ENCODE results near the genes HCCS and ASB9.

DNA sequence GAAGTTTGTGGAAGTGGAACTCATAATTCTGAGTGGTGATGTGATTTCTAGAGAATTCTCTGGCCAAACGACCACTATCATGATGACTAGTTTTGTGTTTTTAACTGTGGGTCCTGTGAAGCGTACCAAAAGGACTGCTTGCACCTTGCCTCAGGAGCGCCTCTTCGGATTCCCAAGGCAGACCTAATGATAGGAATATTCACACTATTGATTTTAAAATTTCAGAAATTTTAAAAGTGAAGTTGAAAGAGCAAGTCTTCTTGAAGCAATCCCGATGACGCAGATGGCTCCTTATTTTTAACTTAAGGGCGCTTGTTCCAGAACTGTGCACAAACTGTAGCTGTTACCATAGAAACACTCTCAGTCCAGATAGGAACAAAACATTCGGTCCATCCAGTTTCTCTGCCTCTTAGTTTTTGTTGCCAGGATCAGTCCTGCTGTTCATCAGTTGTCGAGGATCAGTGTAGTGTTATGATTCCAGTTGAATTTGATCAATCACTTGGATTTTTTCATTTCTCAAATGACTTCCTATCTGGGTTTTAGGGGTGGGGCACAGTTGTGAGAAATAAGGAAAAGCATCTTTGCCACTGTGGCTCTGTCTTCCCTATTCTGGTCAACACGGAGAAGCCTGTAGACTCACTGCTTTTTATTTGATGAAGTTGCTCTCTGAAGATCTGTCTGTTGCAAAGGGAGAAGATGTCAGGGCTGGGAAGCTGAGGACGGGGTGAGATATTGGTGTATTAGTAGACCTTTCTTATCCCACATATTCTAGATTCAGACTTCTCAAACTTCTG is 51.5 kb upstream of the CLCN4 start:
- RRBS, result no CpG with 5 or more reads among the region's 11 CpGs

DNA sequence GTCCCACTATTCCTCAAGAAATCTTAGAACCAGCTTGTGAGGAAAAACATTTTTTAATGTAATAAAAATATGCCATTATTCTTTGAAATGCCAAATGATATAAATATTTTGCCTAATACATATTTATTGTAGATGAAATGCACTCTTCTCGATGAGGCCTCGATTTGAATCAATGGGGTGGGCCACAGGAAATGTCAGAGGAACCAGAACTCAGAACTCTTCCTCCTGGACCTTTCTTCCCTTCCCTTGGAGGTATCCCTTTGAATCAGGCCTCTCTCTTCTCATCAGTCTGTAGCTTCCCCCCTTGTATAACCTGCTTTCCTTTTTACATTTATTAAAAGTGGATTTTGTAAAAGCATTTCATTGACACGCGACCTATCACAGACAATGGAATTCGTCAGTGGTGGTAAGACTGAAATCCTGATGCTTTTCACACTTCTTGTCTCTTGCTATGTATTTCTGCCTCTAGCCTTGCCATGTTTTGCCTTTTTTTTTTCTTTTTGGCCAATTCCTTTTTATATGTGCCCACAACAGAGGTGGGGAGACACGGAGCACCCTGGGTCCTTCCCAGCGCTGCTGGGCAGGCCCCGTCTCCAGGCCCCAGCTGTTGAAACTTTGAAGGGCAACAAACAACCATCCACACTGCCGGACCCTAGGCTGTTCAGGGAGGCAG is 14.0 kb upstream of the CLCN4 start:
- RRBS, result no CpG with 5 or more reads among the region's 9 CpGs

GRCh38 chrX:10172918-10173281 is 16.1 kb downstream of the CLCN4 start:
- RRBS, result no CpG with 5 or more reads among the region's 11 CpGs

DNA sequence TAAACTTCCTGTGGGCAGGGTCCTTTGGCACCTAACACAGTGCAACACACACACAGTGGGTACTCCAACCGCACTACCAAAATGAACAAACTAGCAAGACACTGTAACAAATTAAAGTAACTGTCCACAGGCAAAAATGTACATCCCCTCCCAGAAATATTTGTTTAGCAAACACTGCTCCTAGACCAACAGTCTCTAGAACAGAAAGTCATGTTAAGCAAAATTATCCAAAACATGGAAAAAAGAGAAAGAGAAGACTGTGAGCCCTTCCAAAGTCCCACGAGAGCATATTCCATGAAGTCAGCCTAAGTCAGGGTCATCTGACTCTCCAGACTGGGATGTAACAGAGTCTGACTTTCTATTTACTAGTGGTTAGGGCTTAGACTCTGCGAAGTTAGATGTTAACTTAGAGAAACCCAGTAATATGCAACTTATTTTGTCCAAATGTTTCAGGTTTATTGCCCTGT is 102.4 kb downstream of the MID1 start:
- RRBS, result no CpG with 5 or more reads among the region's 3 CpGs

- RRBS, result no CpG with 5 or more reads among the region's 22 CpGs
Observed at GRCh38 chrX:10589559-10590119, 30.7 kb downstream of the MID1 start.

DNA sequence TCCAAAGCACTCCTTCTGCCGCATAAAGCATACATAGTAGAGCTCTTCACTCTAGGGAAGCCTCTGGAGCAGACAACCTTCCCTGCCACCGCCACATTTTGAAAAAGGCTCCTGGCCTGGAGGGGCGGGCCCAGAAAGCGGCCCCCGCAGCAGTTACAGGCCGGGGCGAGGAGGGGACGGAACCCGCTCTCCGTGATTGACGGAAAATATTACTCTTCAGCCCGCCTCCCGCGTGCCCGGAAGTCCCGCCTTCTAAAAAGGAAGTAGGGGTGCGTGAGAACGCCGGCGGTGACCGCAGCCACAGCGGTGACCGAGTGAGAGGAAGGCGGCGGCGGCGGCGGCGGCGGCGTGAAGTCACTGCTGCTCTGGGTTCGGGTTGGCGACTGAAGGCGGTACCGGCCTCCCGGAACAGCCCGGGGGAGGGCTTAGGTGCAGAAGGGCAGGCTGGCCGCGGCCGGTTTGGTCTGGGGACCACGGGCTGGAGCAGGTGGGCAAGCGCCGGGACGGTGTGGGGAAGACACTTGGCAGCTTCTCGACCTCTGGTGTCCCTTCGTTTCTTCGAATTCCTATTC is at the start of gene HCCS:
TSS of gene HCCS (plus strand) at position 301 of the 572 bp plus-strand sequence.
- RRBS, result 17% methylated on average over 17 of the region's 47 CpGs

DNA sequence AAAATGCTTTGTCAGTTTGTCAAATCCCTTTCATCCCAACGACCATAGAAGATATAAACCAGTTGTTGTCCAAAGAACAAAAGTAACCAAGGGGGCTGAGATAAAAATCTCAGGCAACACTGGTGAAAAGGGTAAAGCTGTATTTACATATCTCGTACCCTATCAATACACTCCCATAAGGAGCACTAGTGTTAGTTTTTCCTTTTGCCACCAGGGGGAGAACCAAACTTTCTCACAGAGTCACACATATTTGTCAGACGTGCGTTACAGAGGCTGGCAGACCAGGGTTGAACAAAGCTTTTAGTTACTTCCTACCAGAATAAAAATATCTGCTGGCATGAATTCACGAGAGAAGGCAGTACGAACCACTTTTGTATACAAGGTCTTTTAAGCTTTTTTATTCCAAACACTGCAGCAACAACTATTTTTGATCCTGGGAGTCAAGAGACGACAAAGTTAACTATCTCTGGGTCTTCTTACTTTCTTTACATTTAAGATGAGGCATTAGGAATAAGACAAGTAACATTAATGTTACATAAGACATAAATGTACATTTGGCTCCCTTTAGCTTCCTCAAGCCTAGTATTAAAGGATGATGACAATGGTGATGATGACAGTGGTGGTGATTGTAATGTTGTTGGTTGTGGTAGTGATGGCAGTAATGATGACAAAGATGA is 88.4 kb downstream of the AMELX start:
- RRBS, result no CpG with 5 or more reads among the region's 7 CpGs

GRCh38 chrX:12967794-12968115 is 7.2 kb upstream of the TMSB4X start:
- RRBS, result no CpG with 5 or more reads among the region's 8 CpGs

- RRBS, result no CpG with 5 or more reads among the region's 43 CpGs
Observed at GRCh38 chrX:12975886-12976851, 1.3 kb downstream of the TMSB4X start.

- RRBS, result no CpG with 5 or more reads among the region's 5 CpGs
Observed at GRCh38 chrX:12978954-12979567, 4.2 kb downstream of the TMSB4X start.

DNA sequence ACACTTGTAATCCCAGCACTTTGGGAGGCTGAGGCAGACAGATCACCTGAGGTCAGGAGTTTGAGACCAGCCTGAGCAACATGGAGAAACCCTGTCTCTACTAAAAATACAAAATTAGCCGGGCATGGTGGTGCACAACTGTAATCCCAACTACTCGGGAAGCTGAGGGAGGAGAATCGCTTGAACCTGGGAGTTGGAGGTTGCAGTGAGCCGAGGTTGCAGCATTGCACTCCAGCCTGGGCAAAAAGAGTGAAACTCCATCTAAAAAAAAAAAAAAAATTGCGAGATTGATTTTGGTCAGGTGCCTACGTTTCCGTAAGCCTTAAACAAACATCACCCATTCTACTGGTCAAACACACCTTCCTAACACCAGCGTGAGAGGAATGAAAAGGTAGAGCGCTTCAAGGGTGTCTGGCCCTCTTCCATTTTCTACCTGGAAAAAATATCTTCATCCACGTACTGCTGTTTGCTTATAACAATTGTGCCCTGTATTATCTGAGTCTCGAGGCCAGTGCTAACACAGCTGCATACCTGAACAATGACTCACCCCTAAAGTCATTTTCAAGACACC is 13.7 kb downstream of the TMSB4X start:
- RRBS, result no CpG with 5 or more reads among the region's 11 CpGs

DNA sequence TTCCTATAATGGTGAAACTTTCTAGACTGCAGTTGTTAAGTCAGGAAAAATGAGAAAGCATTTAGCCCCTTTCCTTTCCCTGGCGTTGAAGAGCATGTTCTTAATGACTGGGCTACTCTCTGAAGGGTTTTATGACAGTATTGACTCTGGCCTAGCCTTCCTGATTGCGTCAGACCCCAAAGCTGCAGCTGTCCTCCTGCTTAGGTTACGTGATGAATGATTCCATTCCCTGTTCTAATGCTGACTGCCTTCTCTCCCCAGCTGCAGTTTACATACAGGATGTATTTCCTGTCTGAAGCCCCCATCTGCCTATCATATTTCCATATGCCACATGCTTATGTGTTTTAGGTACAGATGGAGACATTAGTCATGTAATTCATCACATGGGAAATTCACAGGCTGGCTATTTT is 105.8 kb upstream of the EGFL6 start:
- RRBS, result no CpG with 5 or more reads among the region's 3 CpGs

GRCh38 chrX:13646060-13646259 is 7.0 kb upstream of the TCEANC start:
- RRBS, result no CpG with 5 or more reads among the region's 2 CpGs

- RRBS, result no CpG with 5 or more reads among the region's 8 CpGs
Observed at GRCh38 chrX:13888243-13888771, 71.4 kb upstream of the GPM6B start.

DNA sequence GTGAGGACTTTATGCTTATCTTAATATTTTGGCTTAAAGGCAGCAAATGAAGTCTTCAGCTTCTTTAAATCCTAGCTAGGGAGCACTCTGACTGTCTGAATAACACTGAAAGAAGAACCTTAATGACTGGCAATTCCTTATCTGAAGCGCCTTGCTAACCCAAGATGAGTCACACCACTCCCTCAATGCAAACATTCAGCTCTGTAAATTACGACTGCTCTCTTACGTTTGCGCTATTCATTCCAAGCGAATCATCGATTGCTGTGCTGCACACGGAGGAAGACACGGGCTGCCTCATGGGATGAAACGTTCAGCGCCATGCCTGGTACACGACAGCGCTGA is 35.2 kb upstream of the GEMIN8 start:
- RRBS, result no CpG with 5 or more reads among the region's 12 CpGs

GRCh38 chrX:15269563-15270501 is at the start of gene ASB9:
Gene ASB9 (minus strand): TSS chrX:15270083.
- RRBS, result no CpG with 5 or more reads among the region's 15 CpGs

- RRBS, result no CpG with 5 or more reads among the region's 4 CpGs
Observed at GRCh38 chrX:15314250-15314932, 1.0 kb downstream of the ASB11 start.

DNA sequence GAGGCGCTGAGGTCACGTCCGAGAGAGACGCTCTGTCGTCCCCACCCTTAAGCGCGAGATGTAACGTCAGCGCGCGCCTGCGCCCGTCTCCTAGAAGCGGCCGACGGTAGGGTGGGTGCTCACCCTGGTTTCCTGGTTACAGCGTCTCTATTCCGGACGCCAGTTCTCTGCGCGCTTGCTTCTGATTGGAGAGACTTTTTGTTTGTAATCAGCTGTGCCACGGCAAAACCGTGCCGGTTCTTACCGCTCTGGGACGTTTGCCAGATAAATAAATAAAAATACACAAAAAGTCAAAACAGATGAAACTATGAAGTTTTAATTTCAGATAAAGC is 274 bp upstream of the PIGA start:
- RRBS, result 36% methylated on average over 7 of the region's 26 CpGs

- RRBS, result no CpG with 5 or more reads among the region's 11 CpGs
Observed at GRCh38 chrX:15335963-15336485, 701 bp upstream of the PIGA start.

- RRBS, result no CpG with 5 or more reads among the region's 3 CpGs
Observed at GRCh38 chrX:15407417-15407670, 23.1 kb upstream of the VEGFD start.